Peripheral blood mononuclear cell (primary cell): ENCODE results near the gene CATSPERZ.

GRCh38 chr11:64098396-64098826, 62.7 kb downstream of the FLRT1 start:
- PRO-cap, 8 experiments = no peak in any of the 8 experiments

GRCh38 chr11:64164558-64165313, 1.2 kb downstream of the MACROD1 start:
- PRO-cap, 8 experiments = no peak in any of the 8 experiments

DNA sequence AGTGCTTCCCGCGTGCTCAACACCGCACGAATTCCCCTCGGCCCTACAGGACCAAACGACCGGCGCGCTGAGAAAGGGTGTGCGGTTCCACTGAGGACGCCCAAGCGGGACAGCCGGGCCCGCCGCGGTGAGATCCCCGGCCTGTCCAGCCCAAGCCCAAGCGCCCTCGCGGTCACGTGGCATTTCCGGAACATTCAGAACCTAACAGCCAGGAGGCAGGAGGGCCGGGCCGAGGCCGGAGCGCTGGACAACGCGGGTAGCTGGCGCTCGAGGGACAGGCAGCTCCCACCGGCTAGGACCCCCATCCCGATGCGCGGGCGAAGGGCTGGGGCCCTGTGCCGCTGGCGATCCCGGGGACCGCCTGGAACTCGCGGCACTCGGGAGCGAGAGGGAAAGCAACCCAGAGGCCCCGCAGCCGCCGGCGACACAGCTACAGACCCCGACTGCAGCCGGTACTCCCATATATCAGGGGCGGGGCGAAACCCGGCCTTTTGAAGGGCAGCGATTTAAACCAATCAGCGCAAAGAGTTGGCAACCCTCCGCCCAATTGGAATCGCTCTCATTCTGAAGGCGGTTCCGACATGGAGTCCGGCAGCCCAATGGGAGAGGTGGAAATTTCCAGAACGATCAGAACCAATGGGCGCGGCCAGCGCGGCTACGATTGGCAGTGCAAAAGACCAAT, 586 bp upstream of the STIP1 start:
- PRO-cap, 8 experiments = peak in 8 of 8 experiments; most common plus-strand start position 197 of the sequence (in 1); most common minus-strand start position 428 of the sequence (in 8)

DNA sequence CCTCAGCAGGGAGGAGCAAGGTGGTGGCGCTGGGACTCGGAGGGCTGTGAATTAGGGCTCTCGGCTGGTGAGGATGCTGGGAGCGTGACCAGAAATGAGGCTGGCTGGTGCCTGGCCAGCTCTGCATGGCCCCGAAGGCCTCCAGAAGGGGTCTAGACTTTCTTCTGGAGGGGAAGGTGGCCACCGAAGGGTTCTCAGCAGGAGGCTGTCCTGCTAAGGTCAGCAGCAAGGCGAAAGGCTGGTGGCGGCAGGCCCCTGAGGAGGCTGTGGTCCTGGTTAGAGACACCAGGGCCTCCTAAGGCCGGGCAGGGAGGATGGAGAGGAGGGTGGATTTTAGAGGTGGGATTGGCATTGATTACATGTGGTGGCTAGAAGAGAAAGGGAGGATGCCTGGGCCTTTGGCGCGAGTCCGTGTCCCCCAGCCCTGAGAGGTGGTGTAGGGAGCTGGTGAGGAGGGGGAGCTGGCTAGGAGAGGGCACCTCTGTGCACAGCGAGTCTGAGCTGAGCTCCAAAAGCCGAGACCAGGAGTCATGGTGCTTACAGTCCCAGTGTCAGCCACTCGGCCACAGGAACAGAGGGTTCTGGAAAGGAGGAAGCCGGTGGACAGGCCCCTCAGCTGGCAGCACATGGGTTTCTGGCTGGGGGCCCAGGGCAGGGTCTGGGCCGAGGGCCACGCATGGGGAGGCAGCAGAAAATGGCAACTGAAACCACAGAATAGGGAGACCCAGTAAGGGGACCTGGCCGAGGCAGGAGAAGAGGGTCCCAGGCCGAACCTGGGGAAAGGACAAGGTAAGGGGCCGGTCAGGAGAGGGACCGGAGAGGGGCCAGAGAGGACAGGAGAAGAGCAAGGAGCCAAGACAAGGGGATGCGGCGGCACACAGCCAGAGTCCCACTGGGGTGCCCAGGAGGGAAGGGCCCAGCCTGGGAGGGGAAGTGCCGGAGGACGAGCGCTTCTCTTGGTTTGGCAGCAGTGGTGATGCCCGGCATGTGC, 2.5 kb downstream of the FERMT3 start:
- PRO-cap, 8 experiments = peak in 2 of 8 experiments; most common plus-strand start position 375 of the sequence (in 2)

- PRO-cap, 8 experiments = peak in 8 of 8 experiments; most common plus-strand start chr11:64240325 (in 8); most common minus-strand start chr11:64240275 (in 4)
Observed at GRCh38 chr11:64240136-64240804, 625 bp upstream of the ENSG00000286264 start.

GRCh38 chr11:64247186-64247770, 535 bp upstream of the PPP1R14B start:
- PRO-cap, 8 experiments = peak in 6 of 8 experiments; most common plus-strand start chr11:64247525 (in 2); most common minus-strand start chr11:64247375 (in 3)

GRCh38 chr11:64294518-64295028, 3.5 kb downstream of the KCNK4 start:
- PRO-cap, 8 experiments = no peak in any of the 8 experiments

DNA sequence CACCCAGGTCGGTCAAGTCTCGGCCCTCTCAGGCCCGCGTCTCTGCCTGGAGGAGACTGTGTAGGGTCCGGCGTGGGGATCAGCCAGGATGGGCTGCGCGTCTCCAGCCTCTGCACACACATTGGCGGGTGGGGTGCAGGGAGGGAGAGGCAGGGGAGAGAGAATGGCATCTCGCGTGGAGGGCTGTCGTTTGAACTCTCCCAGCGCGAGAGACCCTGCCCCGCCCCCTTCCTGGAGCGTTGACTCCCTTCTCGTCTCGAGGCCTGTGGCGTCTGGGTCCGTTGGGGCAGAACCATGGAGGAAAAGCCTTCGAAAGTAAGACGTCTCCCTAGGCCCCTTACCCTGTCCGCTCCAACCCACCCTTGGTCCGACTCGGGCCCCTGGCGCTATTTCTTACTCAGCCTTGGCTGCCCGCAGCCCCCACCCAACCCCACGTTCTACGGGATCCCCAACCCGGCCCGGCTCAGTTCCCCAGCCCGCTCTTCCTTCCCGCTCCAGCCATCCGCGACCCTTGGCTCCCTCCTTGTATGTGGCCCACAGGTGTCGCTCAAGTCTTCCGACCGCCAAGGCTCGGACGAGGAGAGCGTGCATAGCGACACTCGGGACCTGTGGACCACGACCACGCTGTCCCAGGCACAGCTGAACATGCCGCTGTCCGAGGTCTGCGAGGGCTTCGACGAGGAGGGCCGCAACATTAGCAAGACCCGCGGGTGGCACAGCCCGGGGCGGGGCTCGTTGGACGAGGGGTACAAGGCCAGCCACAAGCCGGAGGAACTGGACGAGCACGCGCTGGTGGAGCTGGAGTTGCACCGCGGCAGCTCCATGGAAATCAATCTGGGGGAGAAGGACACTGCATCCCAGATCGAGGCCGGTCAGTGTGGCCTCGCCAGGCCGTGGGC, at the start of gene CATSPERZ:
TSS of gene CATSPERZ (plus strand) at position 242 of the 899 bp plus-strand sequence.
- PRO-cap, 8 experiments = no peak in any of the 8 experiments

GRCh38 chr11:64313557-64314071, 3.7 kb downstream of the TRMT112 start:
- PRO-cap, 8 experiments = no peak in any of the 8 experiments

DNA sequence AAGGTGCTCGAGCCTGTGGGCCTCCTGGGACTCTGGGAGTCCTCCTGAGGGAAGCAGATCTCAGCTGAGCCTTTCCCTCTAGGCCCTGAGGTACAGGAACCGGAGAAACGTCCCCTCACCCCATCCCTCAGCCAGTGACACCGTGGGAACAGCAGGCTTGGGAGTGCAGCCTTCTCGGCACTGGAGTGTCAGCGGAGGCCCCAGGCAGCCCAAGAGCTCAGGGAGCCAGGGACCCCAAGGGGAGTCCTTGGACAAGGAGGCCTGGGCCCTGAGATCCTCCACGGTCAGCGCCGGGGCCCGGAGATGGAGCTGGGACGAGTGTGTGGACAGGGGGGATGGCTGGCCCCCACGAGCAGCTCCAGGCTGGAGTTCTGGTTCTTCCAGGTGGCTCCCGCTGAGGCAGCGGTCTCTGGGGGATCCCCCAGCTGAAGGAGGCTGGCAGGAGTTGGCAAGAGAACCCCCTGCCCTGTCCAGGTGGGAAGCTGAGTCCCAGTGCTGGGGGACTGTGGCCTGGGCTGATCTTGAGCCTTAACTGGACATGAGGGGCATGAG, 1.9 kb upstream of the RPS6KA4 start:
- PRO-cap, 8 experiments = no peak in any of the 8 experiments

DNA sequence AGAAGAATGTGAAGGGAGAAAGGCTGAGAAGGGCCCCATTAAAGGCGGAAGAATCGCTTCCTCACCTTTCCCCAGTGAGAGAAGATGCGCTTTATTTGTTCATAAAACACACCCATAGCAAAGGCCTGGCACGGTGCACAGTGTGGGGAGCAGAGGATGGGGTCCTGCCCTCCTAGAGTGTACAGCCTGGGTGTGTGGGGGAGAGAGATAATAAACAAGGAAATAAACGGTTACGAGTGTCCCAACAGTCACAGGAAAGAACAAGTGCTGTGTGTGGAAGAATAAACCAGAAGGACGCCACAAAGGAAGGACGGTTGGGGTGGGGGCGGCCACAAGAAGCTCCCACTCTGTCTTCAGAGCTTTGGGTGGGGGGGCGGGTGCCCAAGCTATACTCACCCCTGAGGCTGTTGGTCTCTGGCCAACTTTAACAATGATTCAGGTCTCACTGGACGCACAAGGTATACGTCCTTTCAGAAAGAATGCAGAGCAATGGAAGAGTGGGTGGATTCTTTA, 56.1 kb upstream of the SLC22A11 start:
- PRO-cap, 8 experiments = no peak in any of the 8 experiments

GRCh38 chr11:64642899-64644259, 52.4 kb downstream of the SLC22A12 start:
- PRO-cap, 8 experiments = no peak in any of the 8 experiments

DNA sequence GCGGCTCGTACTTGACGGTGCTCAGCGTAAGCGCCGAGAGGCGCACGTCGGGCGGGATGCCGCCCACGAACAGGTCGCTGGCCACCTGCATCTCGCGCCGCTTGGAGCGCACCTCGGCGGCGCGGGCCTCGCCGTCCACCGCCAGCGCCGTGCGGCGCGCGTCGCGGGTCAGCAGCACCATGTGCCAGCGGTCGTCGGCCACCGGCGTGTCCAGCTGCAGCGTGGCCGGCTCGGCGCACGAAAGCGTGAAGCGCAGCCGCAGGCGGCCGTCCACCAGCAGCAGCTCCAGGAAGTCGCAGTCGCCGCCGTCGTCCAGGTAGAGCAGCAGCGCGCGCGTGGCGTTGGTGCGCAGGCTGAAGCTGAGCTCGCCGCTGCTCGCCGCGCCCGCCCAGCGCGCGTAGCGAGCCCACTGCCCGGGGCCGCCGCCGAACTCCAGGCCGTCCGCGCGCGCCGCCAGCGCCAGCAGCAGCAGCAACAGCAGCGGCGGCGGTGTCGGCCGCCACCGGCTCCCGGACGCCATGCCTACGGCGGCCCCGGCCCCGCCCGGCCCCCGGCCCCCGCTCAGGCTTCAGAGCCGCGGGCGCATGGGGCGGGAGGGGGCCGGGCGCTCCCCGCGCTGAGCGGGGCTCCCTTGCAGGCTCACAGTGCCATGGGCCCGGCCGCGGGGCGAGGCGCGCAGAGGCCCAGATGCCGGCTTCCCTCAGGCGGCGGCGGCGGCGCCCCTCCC, 9.7 kb downstream of the NRXN2 start:
- PRO-cap, 8 experiments = no peak in any of the 8 experiments

DNA sequence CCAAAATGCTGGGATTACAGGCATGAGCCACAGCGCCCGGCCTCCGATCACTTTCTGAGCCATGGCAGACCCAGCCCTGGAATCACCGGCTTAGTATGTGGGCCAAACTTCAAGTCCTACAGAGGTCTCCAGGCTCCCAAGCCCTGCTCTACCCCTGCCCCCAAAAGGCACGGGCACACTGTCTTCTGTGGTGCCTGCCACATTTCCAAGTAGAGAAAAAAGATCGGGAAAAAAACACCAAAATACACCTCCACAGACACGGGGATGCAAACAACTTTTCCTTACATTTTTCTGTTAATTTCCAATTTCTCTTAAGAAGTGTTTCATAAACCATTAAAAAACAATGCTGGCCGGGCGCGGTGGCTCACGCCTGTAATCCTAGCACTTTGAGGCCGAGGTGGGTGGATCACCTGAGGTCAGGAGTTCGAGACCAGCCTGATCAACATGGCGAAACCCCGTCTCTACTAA, 1.8 kb upstream of the PYGM start:
- PRO-cap, 8 experiments = peak in 4 of 8 experiments; most common minus-strand start position 51 of the sequence (in 4)

GRCh38 chr11:64762371-64763712, 3.1 kb upstream of the PYGM start:
- PRO-cap, 8 experiments = peak in 7 of 8 experiments; most common plus-strand start chr11:64763186 (in 3); most common minus-strand start chr11:64763011 (in 3)

DNA sequence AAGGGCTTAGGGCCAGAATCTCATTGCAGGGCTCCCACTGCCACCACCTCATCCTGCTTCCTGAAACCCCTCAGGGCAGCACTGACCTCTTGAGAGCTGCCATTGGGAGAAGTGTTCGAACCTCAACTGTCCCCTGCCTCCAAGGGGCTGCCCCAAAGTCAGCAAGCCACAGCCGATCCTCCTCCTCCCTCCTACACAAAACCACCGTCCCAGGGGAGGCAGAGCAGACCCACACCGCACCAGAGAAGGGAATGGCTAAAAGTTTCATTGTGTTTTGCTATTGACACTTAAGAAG, 1.1 kb downstream of the EHD1 start:
- PRO-cap, 8 experiments = peak in 3 of 8 experiments; most common minus-strand start position 52 of the sequence (in 2)

DNA sequence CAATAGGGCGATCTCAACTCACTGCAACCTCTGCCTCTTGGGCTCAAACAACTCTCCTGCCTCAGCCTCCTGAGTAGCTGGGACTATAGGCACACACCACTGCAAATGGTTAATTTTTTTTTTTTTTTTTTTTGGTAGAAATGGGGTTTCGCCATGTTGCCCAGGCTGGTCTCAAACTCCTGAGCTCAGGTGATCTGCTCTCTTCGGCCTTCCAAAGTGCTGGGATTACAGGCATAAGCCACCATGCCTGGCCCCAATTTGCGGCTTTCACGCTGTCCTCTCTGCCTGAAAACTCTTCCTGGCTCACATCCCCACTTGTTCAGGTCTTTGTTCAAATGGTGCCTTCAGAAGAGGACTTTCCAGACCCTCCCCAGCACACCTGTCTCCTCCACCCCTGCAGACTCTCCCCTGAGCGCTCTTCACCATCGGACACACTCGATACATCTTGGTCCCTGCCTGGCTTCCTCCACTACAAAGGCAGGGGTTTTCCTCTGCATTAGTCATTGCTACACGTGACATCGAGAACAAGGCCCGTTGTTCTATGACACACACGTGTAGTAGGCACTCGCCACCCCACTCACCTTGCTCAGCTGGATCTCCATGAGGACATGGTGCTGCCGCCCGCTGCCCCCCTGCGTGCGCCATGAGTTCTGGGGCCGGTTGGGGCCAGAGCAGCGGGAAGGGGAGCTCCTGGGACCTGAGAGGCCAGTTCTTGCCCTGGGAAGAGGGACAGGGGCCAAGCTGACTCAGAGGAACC, 16.9 kb downstream of the ATG2A start:
- PRO-cap, 8 experiments = peak in 5 of 8 experiments; most common plus-strand start position 580 of the sequence (in 1); most common minus-strand start position 108 of the sequence (in 5)

- PRO-cap, 8 experiments = no peak in any of the 8 experiments
Observed at GRCh38 chr11:65069255-65069782, 11.0 kb upstream of the NAALADL1 start.

GRCh38 chr11:65120534-65121292, 1.2 kb downstream of the FAU start:
- PRO-cap, 8 experiments = peak in 1 of 8 experiments; most common minus-strand start chr11:65120820 (in 1)

DNA sequence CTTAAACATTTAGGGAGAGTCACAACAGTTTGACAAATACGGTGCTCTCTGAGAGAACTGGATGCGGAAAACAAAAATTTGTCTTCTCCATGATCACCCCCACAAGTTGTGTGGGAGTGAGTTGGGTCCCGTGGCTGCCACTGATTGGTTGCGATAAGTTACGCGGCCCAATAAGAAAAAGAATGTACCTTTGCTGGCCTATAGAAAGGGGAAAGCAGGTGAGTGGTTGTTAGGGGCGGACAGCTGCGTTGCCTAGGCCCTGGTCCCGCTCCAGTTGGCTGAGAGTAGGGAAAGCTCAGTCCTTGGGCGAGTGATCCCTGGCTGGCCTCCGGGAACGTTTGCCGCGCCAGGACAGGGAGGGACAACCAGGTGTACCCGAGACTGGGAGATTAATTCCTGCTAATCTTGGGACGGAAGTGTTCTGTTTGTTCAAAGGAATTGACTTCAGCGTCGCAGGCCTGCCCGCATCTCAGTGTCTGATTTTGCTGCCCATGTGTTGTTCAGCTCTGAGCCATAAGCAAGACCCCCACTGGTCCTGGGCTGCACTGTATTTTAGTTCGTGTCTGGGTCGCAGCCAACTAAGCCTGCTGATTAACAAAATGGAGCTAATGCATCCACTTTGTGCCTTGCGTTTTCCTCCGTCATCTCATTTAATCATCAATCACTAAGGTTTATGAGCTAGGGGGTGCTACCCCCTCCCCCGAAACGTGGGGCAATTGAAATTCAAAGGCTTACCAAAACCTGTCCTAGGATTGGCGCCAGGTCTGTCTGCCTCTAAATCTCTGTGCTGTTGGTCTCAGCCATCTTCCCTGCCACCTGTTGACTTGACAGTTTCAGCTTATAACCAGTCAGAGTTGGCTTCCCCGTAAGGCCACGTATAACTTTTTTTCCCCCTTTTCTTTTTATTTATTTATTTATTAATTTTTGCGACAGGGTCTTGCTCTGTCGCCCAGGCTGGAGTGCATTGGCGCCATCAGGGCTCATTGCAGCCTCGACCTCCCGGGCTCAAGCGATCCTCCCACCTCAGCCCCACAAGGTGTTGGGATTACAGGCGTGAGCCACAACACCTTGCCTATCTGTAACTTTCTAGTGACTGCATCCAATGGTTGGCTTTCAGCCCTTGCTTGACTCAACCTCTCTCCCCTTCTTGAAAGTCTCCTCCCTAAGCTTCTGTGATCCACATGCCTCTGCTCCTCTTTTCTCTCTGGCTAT, 1.0 kb upstream of the SYVN1 start:
- PRO-cap, 8 experiments = peak in 8 of 8 experiments; most common plus-strand start position 298 of the sequence (in 7); most common minus-strand start position 648 of the sequence (in 4)